Measurements from ENCODE around the gene DAZL.

GRCh38 chr3:15329169-15330216 is 2.9 kb downstream of the SH3BP5 start:
- RRBS, result no CpG with 5 or more reads among the region's 13 CpGs

- RRBS, result no CpG with 5 or more reads among the region's 8 CpGs
These were observed 14.7 kb upstream of the SH3BP5 start for GRCh38 chr3:15346942-15347612.

GRCh38 chr3:15377820-15378694 is 45.7 kb upstream of the SH3BP5 start:
- RRBS, result no CpG with 5 or more reads among the region's 14 CpGs

DNA sequence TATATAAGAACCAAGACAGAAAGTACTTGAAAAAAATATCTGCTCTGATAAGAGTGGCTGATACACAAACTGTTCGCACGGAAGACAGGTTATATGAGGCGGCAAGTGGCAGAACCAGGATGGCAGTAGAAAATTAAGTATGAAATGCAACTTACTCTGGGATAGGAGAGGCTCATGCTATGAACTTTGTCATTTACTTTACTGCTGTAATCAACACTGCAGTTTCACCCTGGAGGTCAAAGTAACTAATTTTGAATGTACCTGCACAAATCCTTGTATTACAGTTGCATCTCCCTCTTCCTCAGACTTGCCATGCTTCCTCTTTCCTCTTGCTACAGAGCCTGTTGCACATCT is 38.8 kb downstream of the HACL1 start:
- RRBS, result no CpG with 5 or more reads among the region's 3 CpGs

GRCh38 chr3:15610966-15611480 is 9.5 kb downstream of the BTD start:
- RRBS, result no CpG with 5 or more reads among the region's 3 CpGs

DNA sequence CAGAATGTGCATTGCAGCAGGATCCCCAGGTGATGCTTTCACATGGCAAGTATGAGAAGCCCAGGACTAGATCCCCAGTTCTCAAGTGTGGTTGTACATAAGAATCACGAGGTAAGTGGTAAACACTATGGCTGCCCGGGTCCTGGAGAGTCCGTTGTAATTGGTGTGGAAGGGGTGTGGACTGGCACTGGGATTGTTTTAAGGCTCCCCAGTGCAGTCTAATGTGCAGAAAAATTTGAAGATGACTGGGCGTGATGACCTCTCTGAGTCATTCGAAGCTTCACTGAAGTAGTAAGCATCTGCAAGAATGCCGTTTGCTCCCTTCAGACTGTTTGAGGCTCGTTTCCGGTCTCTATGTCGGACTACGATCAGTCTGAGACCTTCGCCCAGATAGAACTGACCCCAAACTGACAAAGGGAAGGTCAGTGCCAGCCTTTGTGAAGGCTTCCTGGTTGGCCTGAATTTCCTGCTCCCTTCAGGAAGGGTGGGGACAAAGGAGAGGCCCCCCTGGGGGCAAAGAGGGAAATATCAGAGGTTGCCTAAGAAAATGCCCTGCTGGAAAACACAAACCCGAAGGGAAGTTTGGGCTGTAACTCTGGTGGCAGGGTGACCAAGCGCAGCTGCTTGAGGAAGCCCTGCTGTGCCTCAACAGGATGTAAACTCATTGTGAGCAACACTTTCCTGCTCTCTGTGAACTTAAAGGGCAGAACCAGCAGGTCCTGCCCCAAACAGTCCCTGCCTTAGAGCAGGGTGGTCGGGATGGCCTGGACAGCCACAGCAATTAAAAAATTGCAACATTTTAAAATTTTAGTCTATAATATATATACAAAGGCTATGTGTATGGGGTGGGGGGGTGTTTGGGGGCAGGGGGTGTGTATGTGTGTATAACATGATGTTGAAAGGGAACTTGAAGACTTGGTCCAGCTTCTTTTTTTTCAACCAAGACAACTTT is 34.7 kb downstream of the BTD start:
- RRBS, result no CpG with 5 or more reads among the region's 14 CpGs

GRCh38 chr3:15670098-15670613 is 68.6 kb downstream of the BTD start:
- RRBS, result no CpG with 5 or more reads among the region's 5 CpGs

DNA sequence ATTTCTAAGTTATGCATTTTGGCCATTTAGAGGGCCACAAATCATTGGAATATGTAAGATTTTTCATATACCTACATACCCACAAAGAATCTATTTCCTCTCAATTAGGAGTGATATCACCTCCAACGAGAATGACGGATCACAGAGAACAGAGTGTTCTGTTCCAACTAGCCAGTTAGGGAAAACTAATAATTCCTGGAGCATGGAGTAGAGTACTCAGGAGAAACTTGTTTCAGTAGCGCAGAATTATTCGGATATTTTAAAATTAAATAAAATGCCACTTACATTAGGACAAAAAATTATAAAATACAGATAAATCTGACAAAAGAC is 15.8 kb downstream of the ANKRD28 start:
- RRBS, result no CpG with 5 or more reads among the region's 4 CpGs

GRCh38 chr3:15796281-15796777 is 1.4 kb downstream of the ANKRD28 start:
- RRBS, result no CpG with 5 or more reads among the region's 4 CpGs

DNA sequence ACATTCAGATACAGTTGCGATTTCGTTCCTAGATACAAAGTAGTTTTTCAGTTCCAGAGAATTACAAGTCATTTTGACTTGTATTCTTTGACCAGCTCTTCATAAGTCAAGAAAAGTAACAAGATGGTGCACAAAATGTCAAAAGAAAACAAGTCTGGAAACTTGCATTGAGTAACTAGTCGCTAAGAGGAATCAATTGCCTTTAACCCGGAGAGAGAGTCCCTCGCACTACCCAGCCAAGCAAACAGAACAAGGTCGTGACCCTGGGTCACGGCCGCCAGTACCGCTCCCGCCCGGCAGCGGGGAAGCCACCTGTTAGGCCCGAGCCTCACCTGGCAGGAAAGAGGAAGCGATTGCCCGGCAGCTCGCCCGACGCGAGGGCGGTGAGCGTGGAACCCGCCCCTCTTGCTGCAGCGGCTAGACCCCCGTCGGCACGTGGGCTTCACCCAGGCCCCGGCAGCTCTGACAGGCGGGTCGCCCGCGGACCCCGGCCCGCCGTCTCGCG is 61.0 kb upstream of the ANKRD28 start:
- RRBS, result under 1% methylated on average over 21 of the region's 36 CpGs

DNA sequence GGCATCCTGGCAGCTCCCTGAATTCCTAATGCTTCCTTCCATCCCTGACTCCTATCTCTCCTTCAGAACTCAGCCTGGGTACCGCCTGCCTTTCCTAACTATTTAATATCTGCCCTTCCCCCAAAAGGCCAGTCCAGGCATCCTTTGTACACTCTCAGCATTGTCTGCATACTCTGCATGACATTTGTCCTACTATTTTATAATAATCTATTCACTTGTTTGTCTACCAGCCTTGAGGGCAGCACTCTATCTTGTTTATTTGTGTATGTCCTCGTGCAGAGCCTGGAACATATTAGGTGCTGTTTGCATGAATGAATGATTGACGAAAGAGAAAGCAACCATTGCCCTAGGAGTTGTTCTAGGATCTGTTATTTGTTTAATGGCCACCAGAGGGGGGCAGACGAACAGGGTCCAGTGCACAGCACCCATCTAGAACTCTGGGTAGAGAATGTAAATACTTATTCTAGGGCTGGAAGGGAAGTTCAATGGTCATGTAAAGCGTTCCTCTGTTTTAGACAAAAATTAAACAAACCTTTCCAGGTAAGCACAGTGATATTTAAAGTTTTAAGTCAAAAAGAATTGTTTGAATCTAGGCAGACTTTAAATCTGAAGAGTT is 125.9 kb upstream of the GALNT15 start:
- RRBS, result no CpG with 5 or more reads among the region's 5 CpGs

DNA sequence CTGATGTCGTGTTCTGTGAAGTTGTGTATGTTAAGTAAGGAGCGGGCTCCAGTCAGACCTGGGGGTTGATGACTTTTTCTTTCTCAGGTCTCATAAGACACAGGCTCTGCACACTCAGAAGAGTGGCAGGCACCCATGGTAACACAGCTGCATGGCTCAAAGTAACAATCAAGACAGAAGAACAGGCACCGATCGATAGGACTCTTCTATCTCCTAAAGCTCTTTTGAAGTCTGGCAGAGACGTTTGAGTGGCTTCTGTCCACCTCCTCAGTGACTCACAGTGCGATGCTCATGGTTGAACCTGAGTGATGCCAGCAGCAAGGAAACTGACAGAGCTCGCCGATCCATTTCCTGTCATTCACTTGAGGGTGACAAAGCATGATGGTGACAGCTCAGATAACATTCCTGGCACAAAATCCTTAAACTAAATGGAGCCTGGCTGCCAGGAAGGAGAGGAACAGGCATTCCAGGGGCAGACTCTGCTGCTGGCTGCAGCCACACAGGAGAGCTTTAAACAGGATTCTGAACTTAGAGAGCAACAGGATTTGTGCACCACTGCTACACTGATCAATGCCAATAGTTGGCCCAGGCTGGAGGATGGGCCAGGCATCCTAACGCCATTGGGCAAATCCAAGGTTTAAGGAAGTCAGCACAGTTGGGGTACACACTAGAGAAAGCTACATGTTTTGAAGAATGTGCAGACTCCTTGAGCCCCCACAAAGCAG is 20.7 kb downstream of the DPH3 start:
- RRBS, result no CpG with 5 or more reads among the region's 9 CpGs

GRCh38 chr3:16297878-16298755 is 33.1 kb downstream of the OXNAD1 start:
- RRBS, result no CpG with 5 or more reads among the region's 10 CpGs

- RRBS, result no CpG with 5 or more reads among the region's 10 CpGs
These were observed 113.0 kb downstream of the RFTN1 start for GRCh38 chr3:16400416-16401032.

- RRBS, result no CpG with 5 or more reads among the region's 3 CpGs
These were observed 95.2 kb downstream of the RFTN1 start for GRCh38 chr3:16418229-16418693.

DNA sequence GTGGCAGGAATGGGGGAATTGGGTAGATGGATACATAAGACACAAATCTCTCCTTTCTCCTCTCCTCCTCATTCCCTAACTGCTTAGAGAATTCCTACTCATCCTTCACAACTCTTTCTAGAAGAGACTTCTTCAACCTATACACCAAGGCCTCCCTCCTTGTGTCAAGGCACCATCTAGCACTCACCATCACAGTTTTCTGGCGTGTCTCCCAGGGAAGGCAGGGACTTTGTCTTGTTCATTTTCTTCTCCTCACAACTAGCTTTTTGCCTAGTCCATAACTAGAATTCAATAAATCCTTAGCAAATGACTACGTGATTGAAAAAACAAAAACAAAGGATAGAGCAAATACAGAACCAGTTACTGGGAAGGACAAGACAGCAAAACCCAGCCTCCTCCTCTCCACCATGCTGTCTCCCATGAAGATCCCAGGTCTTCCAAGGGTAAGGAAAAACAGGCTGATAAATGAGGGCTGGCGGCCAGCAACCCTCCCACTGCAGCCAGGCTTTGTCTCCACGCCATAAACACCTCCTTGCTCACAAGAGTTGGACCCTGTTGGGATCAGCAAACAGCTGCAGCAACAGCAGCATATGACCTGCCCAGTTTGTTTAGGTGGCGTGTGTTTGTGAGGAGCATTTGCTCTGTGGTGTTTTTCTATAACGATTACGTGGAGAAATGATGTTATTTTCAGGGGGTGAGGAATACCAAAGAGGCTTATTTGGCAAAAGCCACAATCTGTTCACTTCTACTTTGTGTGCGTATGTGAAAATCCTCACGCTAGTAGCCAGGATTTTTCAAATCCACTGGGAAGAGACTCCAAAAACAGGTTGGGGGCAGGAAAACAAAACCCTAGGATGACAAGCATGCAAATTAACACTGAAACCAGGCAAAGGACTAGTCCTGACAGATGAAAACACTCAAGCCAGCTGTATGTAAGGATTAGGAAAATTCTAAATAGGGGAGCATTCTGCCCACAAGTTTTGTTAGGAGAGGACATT is 58.6 kb downstream of the RFTN1 start:
- RRBS, result no CpG with 5 or more reads among the region's 9 CpGs

- RRBS, result no CpG with 5 or more reads among the region's 3 CpGs
These were observed 50.7 kb downstream of the RFTN1 start for GRCh38 chr3:16462872-16463131.

GRCh38 chr3:16508783-16509071 is 4.8 kb downstream of the RFTN1 start:
- RRBS, result no CpG with 5 or more reads among the region's 3 CpGs

GRCh38 chr3:16550769-16551514 is 37.4 kb upstream of the RFTN1 start:
- RRBS, result no CpG with 5 or more reads among the region's 7 CpGs

DNA sequence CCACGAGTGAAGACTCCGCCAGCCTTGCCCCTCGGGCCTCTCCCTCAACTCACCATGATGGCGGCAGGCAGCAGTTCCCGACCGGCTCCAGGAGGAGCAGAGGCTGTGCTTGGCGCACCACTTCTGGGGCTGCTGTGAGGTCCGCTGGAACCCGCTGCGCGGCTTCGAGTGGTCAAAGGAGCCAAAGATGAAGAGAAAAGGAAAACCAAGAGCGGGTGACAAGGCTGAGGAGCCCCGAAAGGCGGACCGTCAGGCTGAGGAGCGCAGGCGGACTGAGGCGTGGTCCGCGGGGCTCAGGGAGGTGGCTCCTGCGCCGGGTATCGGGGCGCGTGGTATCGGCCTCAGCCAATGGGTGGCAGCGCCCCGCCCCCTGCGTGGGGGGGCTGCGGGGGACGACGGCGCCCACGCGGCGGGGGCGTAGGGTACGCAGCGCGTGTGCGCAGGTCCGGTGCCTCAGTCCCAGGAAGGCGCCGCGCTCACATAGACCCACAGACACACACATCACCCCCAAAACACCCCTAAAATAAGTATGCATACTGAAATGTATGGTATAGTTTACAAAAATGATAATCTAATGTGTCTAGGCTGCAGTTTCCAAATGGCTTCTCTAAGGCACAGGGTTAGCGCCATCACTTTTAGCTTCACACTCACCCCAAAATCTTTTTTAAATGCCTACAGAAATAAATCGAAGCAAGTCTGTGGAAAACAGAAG is at the start of gene DAZL:
DAZL (minus strand) TSS at position 274 of the 712 bp plus-strand sequence.
- RRBS, result no CpG with 5 or more reads among the region's 48 CpGs

Measured in cardiac fibroblast (primary cell).